Panc1 (cell line): ENCODE measurements around the gene LAPTM5.

GRCh38 chr1:30746287-30747338 is 11.0 kb downstream of the LAPTM5 start:
- RRBS, 2 experiments: no CpG with 5 or more reads among the region's 21 CpGs

DNA sequence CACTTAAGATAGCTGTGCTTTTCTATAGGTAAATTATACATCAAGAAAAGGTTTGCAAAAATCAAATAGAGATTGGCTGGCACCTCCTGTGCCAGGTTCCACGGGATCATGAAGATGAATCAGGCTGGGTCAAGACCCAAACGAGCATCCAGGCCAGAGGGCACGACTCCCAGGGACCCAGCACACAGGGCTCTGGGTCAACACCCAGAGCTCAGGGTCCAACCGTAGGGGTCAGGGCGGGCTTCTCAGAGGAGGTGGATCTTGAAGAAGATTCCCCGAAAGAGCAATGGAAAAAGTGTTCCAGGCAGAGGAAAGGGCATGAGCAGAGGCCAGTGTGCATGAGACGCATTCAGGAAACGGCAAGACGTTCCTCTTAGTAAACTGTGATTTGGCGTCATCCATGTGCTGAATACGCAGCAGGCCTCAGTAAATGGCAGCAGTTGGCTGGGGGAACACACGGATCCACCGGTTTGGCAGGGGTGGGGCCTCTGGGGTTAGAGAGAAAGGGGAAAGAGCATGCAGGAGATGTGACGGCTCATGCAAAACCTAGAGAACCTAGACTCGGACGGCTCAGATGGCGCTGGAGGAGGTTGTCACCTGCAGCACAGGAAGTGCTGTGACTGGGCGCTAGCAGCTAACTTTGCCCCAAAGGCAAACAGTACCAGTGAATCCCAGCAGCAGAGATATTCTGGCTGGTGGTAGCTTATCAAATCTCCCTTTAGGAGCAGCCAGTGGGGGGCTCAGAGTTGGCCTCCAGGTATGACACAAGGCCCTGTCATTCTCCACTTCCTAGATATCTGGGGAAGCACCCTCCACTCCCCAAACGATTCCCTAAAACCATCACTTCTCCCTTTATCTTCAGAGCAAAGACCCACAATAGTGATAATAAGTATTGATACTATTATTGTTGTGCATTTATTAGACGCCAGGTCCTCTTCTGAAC is 7.9 kb downstream of the LAPTM5 start:
- RRBS, 2 experiments: no CpG with 5 or more reads among the region's 20 CpGs

GRCh38 chr1:30751186-30751813 is 6.3 kb downstream of the LAPTM5 start:
- RRBS, 2 experiments: no CpG with 5 or more reads among the region's 10 CpGs

DNA sequence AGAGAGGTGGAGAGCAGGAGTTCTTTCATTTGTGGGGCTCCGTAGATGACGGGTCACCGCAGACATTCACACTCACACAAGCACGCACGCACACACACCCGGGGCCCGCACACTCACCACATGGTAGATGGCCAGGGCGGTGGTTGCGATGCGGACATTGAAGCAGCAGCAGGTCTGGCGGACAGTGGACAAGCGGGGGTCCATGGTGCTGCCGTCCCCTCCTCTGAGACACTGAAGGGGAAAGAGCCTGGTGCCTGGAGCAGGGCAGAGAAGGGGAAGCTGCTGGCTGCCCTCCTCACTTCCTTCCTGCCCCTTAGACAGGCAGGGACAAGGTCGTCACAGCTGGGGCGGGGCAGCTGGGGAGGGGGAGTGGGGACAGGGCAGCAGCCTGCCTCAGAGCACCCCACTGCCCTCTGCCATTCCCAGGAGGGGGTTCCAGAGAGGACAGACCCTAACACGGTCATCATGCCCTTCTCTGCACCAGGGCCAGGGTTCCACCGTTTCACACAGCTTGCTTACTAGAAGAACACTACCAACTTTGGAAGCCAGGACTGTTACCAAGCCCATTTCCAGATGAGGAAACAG is at the start of gene LAPTM5:
Gene LAPTM5 (minus strand): TSS at position 233 of the 585 bp plus-strand sequence.
- RRBS, 2 experiments: no CpG with 5 or more reads among the region's 17 CpGs

DNA sequence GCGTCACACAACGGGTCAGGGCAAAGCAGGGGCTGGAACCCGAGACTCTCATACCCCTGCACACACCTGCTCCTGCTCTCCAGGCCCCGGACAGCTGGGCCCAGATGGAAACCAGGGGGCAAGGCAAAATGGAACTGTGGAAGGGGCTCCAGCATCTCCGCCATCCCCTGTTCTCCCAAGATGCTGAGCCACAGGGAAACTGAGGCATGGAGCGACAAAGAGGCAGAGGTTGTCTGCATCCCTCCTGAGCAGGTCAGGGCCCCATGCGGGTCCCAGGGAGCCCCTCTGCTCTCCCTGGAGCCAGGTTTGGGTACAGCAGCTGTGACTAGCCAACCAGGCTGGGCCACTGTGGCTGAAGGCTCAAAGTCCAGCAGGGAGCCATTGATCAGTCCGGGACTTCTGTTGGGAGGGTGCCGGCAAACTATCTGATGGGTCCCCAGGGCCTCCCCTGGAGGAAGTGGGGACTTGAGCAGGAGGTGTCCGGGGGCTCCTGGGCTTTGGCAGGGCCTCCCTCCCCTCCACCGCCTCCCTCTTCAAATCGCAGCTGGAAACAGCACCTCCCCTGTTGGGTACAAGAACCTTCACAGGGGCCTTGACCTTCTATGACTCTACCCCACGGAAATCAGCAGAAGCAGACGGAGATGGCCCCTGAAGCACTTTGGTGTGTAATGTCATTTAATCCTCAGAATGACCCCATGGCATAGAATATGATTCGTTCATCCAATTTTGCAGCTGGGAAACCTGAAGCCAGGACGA is 25.4 kb upstream of the LAPTM5 start:
- RRBS, 2 experiments: 42 to 45% methylated on average over 2 of the region's 16 CpGs

- RRBS, 2 experiments: no CpG with 5 or more reads among the region's 19 CpGs
These were observed 27.2 kb downstream of the SDC3 start for GRCh38 chr1:30881285-30881741.

DNA sequence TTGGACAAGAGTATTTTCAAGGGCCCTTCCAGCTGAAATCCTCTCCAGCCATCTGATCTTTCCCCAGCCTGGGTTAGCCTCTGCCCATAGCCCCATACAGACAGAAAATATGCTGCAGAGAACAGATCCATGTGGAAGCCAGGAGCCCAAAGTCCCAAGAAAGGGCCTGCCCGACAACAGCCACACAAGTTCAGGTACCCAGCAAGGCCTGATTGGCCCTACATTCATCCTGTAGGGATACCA is 11.2 kb downstream of the SDC3 start:
- RRBS, 2 experiments: no CpG with 5 or more reads among the region's 1 CpG

- RRBS, 2 experiments: 6 to 16% methylated on average over 12 of the region's 21 CpGs
These were observed 728 bp downstream of the SDC3 start for GRCh38 chr1:30907900-30908160.

- RRBS, 2 experiments: 83 to 87% methylated on average over 1 of the region's 6 CpGs
These were observed 4.4 kb upstream of the SDC3 start for GRCh38 chr1:30912817-30913413.

GRCh38 chr1:30932785-30933207 is 24.2 kb upstream of the SDC3 start:
- RRBS, 2 experiments: no CpG with 5 or more reads among the region's 5 CpGs

DNA sequence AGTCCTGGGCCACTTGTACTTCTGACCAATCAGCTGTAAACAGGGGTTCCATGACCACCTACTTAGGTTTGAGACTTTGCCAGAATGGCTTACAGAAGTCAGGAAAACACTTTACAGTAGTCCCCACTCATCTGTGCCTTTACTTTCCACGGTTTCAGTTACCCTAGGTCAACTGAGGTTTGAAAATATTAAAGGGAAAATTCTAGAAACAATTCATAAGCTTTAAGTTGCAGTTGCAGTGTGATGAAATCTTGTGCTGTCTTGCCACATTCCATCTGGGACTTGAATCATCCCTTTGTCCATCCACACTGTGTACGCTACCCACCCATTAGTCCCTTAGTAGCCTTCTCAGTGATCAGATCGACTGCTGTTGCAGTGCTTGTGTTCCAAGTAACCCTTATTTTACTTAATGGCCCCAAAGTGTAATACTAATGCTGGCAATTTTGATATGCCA is 30.5 kb downstream of the ZCCHC17 start:
- RRBS, 2 experiments: no CpG with 5 or more reads among the region's 3 CpGs

- RRBS, 2 experiments: no CpG with 5 or more reads among the region's 6 CpGs
These were observed 3.6 kb upstream of the SERINC2 start for GRCh38 chr1:31409369-31409846.

DNA sequence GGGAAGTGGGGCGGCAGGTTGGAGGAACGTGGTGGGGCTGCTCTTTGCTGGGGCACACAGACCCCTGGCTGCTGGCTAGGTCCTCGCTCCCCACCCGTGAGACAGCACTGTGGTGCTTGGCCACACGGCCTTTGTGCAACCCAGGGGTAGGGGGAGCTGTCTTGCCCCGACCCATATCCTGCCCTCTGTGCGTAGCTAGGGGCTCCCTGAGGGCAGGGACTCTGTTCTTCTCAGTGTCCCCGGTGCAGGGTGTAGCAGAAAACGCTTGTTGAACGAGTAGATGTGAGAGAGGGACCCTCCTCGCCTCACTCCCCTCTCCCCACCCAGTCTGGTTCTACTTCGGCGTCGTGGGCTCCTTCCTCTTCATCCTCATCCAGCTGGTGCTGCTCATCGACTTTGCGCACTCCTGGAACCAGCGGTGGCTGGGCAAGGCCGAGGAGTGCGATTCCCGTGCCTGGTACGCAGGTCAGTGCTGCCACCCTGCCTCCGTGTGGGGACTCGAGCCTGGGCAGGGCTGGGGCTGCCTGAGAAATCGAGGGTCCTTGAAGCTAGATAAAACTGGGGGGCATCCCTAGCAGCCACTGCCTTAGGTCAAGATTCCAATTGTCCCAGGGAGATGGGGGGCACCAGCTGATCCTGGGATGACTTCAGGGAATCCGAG is 12.6 kb downstream of the SERINC2 start:
- RRBS, 2 experiments: no CpG with 5 or more reads among the region's 25 CpGs

DNA sequence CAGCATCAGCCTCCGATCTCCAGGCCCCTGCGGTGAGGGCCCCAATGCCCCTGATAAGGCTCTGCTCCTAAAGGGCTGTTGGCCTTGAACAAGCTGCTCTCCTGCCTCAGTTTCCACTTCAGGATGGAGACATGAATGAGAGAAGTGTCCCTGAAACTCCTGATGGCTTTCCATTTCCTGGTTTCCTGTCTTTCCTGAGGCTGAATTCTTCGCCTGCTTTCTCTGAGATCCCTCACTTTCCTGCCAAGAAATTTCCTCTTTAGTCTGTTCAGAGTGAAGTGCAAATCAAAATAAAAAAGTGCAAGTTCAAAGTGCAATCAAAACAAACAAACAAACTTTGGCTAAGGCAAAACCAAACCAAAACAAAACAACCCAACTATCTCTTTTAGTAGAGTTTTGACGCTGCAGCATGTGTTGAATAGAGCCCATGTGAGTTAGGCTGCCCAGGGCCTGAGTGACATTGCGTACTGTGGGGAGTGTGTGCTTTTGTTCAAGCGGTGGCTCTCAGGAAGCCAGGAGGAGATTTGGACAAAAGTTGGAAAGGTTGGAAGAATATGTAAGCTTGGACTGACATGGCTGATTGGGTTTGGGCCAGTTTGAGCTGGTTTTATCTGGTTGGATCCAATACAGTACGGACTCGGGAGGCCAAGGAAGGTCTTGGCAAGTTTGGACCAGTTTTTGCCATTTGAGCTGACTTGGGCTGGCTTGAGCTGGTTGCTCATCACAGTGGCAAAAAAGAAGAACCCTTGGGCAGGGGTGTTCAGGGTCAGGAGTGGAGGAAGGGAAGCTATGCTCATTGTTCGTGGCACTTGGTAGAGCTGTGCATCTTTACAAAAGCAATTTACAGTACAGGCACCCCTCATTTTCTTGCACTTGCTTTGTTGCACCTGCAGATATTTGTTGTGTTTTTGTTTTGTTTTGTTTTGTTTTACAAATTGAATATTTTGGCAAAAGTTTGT is 61.1 kb upstream of the TINAGL1 start:
- RRBS, 2 experiments: no CpG with 5 or more reads among the region's 9 CpGs

DNA sequence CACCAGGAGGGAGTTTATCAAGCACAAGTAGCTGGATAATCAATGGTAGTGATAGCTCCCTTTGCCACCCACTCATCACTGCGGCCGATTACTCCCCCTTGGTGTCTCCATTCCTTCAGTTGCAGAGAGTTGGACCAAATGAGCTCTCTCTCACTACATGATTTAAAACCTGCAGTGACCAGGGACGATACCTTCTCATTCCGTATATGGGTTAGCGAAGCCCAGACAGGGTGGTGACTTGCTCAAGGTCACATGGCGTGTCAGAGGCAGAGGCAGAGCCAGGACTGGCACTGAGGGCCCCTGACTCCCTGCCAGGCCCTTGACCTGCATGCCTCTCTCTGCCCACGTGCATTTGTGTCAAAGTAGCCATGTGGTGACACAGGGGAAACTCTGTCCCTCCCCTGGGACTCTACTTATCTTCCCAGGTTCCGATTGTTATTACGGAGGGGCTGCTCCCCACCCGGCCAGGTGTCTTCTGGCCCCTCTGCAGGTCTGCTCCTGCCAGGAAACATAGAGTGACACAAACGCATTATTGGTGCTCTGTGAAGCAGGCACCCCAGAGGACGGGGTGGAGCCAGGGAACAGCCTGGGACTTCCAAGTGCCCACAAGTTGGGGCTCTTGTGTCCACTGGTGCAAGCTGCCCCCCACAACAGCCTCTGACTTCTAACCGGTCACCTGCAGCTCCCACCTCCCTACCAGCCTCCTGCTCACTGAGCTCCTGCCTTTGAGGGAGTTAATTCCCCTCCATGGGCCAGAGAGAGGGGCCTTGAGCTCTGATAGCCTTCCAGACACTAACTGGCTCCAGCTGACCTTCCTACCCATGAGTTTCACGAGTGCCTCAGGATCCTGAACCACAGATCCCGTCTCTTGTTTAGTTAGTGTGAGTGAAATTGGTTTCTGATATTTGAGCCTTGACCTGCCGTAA is 7.3 kb upstream of the TINAGL1 start:
- RRBS, 2 experiments: no CpG with 5 or more reads among the region's 16 CpGs

DNA sequence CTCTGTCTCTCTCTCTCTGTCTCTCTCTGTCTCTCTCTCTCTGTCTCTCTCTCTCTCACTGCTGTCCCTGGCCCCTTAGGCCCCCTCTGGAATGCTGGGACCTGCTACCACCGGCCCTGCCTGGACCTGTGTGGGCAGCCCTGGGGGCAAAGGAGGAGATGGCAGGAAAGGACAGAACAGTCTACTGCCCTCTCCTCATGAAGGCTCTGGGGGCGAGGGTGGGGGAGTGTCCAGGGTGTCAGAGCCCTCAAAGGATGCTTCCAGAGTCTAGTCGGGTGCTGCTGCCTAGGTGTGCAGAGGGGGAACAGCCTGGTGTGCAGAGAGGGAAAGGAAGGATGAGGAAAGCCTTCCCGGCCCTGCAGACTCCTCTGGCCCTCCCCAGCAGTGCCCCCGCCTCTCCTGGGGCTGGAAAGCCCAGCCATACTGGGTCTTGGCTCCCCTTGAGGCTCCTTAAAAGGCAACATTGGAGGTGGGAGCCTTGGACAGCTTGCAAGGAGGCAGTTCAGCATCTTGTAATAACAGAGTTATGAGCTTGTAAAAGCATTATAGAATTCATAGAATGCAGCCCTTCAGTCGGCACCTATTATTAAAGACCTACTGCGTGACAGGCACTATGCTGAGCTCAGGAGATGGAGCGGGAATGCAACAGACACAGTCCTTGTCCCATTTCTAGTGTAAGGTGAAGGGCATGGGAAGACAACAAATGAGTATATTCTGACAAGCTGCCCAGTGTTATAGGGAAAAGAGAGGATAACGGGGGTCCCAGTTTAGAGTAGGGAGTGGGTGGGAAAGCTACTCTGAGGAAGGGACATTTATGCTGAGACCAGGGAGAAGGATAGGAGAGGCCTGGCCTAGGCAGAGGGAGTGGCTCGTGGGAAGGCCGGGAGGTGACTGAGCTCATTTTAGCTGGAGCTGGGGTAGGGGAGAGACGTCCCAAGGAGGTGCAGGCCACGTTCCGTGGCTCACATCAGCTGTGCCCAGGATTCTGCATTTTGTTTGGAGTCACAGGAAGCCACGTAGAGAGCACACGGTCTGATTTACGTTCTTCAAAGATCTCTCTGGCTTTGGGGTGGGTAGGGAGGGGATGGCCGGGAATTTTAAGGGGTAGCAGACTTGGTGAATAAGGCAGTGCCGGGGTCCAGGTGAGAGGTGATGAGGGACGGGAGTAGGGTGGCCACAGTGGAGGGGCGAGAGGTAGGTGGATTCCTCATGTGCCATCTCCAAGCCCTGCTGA is 4.3 kb downstream of the TINAGL1 start:
- RRBS, 2 experiments: 86 to 100% methylated on average over 1 of the region's 21 CpGs

DNA sequence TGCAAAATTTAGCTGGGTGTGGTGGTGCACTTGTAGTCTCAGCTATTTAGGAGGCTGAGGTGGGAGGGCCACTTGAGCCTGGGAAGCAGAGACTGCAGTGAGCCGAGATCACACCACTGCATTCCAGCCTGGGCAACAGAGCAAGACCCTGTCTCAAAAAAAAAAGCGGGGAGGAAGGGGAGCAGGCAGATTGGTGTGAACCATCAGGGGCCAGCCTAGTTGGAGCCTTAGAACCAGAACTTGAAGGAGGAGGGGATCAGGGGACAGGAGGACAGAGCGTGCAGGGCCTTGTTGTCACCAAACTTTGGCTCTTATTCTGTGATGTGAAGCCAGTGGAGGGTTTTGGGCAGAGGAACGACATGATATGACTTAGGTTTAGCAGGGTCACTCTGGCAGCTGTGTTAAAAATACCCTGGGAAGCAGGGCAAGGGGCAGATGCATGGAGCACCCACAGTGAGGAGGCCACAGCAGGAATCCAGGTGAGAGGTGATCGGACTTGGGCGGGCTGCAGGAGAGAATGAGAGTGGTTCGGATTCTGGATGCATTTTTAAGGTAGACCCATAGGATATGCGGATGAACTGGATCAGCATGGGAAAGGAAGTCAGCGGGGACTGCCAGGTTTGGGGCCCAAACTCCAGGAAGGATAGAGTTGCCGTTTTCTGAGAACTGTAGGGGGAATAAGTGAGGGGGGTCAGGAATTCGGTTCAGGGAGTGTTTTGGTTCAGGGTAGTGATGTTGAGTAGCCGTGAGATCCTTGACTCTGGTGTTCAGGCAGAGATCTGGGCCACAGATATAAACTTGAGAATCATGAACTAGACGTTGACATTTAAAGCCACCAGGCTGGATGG is 6.1 kb downstream of the TINAGL1 start:
- RRBS, 2 experiments: no CpG with 5 or more reads among the region's 13 CpGs

DNA sequence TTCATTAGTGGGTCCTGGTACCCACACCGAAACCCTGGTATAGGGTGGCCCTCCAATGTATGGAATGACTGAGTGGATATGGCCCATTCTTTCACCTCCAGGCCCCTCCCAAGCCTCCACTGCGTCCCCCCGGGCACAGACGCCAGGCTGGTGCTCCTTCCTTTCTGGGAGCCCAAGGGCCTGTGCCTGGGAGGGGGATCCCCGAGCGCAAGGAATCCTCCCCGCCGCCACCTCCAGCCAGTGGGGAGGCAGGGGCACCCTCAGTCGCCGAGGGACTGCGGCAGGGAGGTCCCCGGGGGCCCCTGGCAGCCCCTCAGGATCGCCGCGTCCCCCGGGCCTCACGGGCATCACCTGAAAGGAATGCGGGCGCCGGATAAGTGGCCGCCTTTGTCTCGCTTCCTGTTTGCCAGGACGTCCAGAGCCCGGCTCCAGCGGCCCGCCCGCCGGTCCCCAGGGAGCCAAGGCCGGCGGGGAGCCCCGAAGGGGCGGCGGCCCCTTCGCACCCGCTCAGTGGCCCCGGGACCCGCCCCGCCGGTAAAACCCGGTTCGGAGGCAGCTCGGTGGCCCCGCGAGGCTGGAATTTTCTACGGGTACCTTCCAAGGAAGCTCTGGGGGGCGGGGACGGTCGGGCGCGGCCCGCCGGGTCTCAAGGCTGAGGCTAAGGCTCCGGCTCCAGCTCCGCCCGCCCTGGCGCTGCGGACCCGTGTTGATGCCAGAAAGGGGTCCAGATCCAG is 12.4 kb downstream of the TINAGL1 start:
- RRBS, 2 experiments: 7 to 15% methylated on average over 30 of the region's 58 CpGs

GRCh38 chr1:31680169-31680460 is 23.7 kb downstream of the COL16A1 start:
- RRBS, 2 experiments: no CpG with 5 or more reads among the region's 9 CpGs

DNA sequence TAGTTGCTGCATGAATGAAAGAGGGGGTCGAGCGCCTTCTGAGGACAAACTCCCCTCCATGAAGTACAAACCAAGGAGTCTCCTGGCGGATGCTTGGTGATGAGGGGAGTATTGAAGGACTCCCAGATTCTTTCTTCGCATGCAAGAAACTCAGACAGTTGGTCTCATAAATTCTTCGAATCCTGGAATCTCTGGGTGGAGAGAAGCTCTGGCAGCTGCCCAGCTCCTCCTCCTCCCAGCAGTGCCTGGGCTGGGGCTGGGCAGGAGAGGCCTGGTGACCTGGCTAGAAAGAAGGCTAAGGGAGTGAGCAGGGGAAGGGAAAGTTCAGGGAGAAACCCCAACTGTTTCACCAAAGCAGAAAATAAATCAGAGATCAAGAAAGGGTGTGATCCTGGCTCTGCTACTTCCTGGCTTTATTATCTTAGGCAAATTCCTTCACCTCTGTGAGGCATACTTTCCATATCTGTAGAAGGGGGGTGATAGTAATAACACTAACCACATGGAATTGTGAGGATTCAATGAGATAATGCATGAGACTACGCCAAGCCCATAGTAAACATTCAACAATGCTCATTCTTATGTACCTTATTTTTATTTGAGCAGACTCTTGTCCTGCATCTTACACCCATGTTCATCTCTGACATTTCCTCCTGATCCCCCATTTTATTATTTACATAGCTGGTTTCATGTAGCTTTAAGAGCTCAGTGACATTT is 8.8 kb upstream of the COL16A1 start:
- RRBS, 2 experiments: no CpG with 5 or more reads among the region's 6 CpGs